NALM6 (cell line): ENCODE measurements around a stretch of chr2.

GRCh38 chr2:121531010-121531359 lies 118.3 kb downstream of the CLASP1 start:
- PRO-cap, result no peak

- PRO-cap, result no peak
Measured at GRCh38 chr2:121565544-121565761, 83.8 kb downstream of the CLASP1 start.

GRCh38 chr2:121605616-121606266 lies 43.5 kb downstream of the CLASP1 start:
- PRO-cap, result no peak

GRCh38 chr2:123659462-123659877 lies 365.6 kb upstream of the CNTNAP5 start:
- PRO-cap, result no peak

- PRO-cap, result no peak
Measured at GRCh38 chr2:126586306-126586814, 69.6 kb upstream of the GYPC start.

- PRO-cap, result no peak
Measured at GRCh38 chr2:126659007-126660060, 3.4 kb downstream of the GYPC start.

GRCh38 chr2:127054305-127054974 lies 52.5 kb downstream of the BIN1 start:
- PRO-cap, result no peak

- PRO-cap, result no peak
Measured at GRCh38 chr2:127153533-127154063, 46.6 kb upstream of the BIN1 start.

DNA sequence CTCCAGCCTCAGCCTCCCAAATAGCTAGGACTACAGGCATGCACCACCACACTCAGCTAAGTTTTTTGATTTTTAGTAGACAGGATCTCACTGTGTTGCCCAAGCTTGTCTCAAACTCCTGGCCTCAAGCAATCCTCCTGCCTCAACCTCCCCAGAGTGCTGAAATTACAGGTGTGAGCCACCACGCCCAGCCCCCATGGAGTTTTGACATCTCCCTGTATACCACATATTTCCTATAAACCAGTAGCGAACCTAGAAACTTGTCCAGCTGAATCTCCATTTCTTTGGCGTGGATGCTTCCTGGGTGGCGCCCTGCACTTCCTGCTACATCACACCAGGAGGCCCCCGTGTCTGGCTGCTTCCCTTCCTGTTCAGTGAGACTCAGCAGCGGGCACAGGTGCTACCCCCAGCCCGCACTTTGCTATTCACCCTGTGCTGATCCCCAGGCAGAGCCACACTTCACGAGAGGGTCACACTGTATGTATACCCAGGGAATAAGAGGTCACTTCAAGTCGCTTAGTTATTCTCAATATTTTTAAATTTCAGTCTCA lies 35.1 kb downstream of the CYP27C1 start:
- PRO-cap, result no peak

DNA sequence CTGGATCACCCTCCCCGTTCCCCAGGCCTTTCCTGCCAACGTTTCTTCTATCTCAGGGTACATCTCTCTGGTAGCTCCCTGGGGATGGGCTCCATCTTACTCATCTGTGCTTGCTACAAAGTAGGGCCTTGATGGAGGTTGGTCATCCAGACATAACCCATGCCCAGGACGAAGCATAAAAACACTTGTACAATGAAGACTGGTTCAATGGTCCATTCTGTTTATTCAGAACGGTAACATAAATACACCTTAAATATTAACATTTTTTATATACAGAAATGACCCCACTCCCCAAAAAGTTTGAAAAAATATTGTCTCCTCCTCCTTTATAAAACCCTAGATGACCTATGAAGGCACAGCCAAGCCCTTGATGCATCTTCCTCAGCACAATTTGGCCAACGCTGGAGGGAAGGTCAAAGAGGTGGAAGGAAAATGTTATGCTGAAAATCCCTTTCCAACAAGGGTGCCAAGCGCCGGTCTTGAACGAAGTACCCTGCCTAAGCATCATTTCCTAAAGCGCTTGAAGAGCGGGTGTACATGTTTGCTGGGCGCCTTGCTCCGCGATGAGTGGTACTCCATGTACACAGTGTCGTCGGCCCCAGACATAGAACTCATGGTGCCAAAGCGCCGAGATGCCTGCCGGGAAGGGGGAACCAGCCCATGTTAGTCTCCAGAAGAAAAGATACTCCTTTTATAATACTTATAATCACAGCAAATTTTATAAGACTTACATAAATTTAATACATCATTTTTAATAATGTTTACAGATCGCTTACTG lies 36.7 kb downstream of the ERCC3 start:
- PRO-cap, result no peak

GRCh38 chr2:127374820-127375574 lies 12.8 kb downstream of the MAP3K2 start:
- PRO-cap, result no peak

DNA sequence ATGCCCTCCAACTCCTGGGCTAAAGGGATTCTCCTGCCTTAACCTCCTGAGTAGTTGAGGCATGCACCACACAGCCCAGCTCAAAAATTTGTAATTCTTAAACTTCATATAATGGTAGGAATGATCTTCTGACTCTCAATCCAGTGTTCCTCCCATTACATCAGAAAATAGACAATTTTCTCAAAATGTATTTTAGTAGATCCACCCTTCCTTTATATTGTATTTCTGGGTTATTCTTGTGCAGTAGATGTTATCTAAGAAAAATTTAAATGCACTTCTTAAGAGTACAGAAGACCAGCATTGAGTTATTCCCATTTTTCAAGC lies 6.7 kb downstream of the MAP3K2 start:
- PRO-cap, result no peak

GRCh38 chr2:127384729-127384987 lies 3.1 kb downstream of the MAP3K2 start:
- PRO-cap, result no peak

- PRO-cap, result no peak
Measured at GRCh38 chr2:127422835-127423433, 4.7 kb downstream of the PROC start.

DNA sequence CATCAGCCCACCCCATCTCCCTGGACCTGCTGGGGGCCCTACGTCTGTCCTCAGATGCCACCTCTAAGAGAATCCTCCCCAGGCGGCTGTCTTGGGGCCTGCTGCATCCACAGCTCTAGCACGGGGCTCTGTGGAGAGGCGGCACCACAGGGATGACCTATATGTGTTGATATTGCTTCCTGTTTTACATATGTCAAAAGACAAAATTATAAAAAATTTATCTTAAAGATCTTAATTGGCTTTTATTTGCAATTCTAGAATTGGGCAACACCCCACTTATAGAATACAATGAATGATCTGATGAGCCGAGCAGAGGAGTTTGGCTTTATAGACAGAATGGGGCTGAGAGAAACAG lies 1.3 kb downstream of the MYO7B start:
- PRO-cap, result no peak

GRCh38 chr2:127561877-127562213 lies 26.4 kb downstream of the MYO7B start:
- PRO-cap, result no peak

DNA sequence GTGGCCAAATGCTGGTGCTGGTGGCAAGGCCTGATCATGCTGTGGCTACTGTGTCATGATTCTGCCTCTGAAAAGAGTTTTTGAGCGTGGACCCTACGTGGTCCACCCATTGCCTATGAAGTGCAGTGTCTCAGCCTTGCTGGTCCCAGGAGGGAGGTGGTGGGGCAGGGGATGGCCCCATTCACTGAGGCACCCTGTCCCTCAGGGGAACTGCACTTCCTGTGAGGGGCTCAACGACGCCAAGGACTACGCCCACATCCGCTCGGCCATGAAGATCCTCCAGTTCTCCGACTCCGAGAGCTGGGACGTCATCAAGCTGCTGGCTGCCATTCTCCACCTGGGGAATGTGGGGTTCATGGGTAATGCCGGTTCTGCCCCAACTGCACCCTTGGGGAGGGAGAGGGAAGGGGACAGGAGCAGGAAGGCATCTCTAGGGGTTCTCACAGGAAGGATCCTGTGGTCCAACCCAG lies 42.5 kb downstream of the MYO7B start:
- PRO-cap, result unidirectional peak, plus-strand start at position 255 of the sequence

- PRO-cap, result no peak
Measured at GRCh38 chr2:127632477-127633143, 13.3 kb upstream of the GPR17 start.

DNA sequence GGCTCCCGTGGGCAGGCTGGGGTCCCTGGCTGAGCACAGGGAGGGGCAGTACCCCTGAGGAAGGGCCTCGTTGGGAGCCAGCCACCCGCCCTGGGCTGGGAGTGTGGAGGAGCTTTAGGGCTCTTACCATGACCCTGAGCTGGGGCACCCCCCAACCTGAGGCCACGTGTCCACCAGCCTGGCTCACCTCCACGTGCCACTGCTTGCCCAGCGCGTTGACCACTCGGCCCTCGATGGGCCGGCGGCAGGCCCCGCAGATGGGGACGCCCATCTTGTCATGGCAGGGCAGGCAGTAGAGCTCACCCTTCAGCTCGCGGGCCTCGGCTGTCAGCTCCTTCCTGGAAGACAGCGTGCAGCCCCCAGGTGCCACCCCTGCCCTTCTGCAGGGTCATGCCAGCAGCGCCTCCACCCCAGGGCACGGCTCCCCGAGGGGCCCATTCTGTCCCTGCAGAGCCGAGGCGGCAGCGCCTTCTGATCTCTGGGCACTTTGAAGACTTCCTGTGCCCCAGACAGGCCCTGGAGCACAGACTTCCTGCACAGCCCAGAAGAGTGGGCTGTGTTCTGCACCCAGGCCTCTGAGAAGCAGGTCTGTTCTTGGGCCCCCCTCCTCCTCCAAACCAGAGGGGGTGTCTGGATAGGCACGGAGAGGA lies 4.0 kb upstream of the GPR17 start:
- PRO-cap, result no peak

DNA sequence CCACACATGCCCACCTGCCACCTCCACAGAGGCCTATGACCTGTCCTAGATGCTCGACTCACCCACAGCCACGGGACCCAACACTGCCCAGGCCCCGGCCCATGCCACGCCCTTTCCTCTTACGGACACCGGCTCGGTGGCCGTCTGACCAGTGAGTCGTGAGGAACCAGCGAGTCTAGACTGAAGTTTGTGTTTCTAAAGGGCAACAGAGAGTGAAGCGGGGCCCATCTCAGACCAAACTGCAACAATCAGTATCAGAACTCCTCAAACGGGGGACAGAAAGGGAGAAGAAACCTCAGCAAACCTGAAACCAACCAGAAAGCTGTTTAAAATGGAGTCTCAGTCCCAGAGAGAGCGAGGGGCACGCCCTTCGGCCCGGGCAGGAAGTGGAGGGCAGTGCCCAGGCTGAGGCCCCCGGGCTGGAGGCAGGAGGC lies 706 bp downstream of the GPR17 start:
- PRO-cap, result no peak